ENCODE measurements around a stretch of chr6.

DNA sequence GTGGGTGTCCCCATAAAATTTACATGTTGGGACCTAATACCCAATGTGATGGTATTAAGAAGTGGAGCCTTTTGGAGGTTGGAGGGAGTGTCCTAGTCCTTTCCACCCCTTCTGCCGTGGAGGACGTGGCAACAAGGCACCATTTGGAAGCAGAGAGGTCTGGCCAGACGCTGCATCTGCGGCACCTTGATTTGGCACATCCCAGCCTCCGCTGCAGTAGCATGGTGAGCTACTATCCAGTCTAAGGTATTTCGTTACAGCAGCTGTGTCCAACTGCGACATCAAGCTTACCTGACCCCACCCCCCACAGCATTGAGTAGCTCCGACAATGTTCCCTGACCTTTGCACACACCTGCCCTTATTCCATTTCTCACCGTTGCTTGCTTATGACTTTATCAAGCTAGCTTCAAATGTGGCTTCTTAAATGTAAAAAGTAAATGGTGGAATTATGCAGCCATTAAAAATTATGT lies 29.8 kb upstream of the SYNJ2 start:
- PRO-cap, 4 experiments, result no peak in any of the 4 experiments
- RAMPAGE, long total RNA, 4 experiments, result no peak in any of the 4 experiments

DNA sequence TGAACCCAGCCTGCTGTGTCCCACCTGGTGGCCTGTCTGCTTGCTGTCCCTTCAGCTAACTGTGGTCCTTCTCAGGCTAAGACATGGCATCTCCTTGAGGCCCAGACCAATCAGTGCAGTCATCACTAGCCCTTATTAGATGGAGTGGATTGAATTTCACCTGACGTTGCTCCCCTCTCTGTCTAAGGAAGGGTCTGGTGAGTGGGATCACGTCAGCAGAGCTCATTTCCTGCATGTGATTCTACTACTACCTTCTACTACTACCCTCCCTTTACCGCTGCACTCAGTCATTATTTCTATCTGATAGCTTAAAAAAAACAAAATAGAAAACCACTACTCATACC lies 28.0 kb upstream of the SYNJ2 start:
- PRO-cap, 4 experiments, result no peak in any of the 4 experiments
- RAMPAGE, long total RNA, 4 experiments, result no peak in any of the 4 experiments

GRCh38 chr6:158059913-158060770 lies 78.5 kb downstream of the SYNJ2 start:
- PRO-cap, 4 experiments, result no peak in any of the 4 experiments
- RAMPAGE, long total RNA, 4 experiments, result no peak in any of the 4 experiments

GRCh38 chr6:158067263-158068210 lies 85.9 kb downstream of the SYNJ2 start:
- PRO-cap, 4 experiments, result no peak in any of the 4 experiments
- RAMPAGE, long total RNA, 4 experiments, result no peak in any of the 4 experiments

- PRO-cap, 4 experiments, result no peak in any of the 4 experiments
- RAMPAGE, long total RNA, 4 experiments, result no peak in any of the 4 experiments
Observed at GRCh38 chr6:158379170-158379870, 67.1 kb downstream of the TULP4 start.

- PRO-cap, 4 experiments, result peak in 1 of 4 experiments; most common plus-strand start chr6:158720679 (in 1); most common minus-strand start chr6:158720577 (in 1)
- RAMPAGE, long total RNA, 4 experiments, result no peak in any of the 4 experiments
Observed at GRCh38 chr6:158720273-158721157, 70.7 kb downstream of the SYTL3 start.

- PRO-cap, 4 experiments, result no peak in any of the 4 experiments
- RAMPAGE, long total RNA, 4 experiments, result no peak in any of the 4 experiments
Observed at GRCh38 chr6:158759182-158759629, 60.0 kb downstream of the EZR start.

DNA sequence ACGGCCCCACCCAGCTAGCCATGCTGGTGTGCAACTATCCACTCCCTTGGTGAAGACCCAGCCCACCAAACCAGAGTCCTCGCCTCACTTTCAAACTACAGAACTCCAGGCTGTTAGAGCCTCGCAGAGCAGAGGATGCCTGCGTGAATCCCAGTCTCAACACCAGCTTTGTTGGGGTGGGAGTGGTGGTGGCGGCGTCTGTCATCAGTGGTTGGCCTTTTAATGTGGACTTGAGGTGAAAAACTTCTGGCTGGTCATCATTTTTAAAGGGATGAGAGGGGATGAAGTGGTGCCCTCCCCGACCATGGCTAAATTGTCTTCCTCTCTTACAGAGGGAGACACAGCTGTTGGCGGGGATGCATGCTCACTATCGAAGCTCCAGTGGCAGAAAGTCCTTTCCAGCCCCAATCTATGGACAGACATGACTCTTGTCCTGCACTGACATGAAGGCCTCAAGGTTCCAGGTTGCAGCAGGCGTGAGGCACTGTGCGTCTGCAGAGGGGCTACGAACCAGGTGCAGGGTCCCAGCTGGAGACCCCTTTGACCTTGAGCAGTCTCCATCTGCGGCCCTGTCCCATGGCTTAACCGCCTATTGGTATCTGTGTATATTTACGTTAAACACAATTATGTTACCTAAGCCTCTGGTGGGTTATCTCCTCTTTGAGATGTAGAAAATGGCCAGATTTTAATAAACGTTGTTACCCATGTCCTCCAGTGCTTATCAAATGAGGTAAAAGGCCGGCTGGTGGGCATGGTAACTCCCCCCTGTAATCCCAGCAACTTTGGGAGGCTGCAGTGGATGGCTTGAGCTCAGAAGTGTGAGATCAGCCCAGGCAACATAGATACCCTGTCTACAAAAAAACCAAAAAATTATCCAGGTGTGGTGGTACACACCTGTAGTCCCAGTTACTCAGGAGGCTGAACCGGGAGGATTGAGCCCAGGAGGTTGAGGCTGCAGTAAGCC lies 54.7 kb downstream of the EZR start:
- PRO-cap, 4 experiments, result no peak in any of the 4 experiments
- RAMPAGE, long total RNA, 4 experiments, result no peak in any of the 4 experiments

GRCh38 chr6:158772539-158773634 lies 46.3 kb downstream of the EZR start:
- PRO-cap, 4 experiments, result no peak in any of the 4 experiments
- RAMPAGE, long total RNA, 4 experiments, result no peak in any of the 4 experiments

GRCh38 chr6:158786756-158787360 lies 32.3 kb downstream of the EZR start:
- PRO-cap, 4 experiments, result no peak in any of the 4 experiments
- RAMPAGE, long total RNA, 4 experiments, result no peak in any of the 4 experiments

DNA sequence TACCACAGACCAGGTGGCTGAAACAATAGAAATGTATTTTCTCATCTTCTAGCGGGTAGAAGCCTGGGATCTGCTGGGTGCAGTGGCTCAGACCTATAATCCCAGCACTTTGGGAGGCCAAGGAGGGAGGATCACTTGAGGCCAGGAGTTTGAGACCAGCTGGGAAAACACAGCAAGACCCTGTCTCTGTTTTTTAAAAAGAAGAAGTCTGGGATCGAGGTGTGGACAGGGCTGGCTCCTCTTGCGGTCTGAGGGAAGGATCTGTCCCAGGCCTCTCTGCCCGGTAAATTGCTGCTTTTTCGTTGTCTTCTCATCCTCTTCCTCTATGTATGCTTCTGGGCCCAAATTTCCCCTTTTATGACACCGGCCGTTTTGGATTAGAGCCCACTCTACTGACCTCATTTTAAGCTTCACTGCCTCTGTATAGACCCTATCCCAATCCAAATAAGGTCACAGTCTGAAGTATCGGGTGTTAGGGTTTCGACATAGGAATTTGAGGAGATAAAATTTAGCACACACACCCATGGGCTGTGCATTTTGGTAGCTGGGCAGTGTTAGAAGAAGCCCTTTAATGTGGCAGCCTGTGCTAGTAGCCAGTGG lies 27.7 kb upstream of the EZR start:
- PRO-cap, 4 experiments, result peak in 3 of 4 experiments; most common minus-strand start position 79 of the sequence (in 3)
- RAMPAGE, long total RNA, 4 experiments, result no peak in any of the 4 experiments

DNA sequence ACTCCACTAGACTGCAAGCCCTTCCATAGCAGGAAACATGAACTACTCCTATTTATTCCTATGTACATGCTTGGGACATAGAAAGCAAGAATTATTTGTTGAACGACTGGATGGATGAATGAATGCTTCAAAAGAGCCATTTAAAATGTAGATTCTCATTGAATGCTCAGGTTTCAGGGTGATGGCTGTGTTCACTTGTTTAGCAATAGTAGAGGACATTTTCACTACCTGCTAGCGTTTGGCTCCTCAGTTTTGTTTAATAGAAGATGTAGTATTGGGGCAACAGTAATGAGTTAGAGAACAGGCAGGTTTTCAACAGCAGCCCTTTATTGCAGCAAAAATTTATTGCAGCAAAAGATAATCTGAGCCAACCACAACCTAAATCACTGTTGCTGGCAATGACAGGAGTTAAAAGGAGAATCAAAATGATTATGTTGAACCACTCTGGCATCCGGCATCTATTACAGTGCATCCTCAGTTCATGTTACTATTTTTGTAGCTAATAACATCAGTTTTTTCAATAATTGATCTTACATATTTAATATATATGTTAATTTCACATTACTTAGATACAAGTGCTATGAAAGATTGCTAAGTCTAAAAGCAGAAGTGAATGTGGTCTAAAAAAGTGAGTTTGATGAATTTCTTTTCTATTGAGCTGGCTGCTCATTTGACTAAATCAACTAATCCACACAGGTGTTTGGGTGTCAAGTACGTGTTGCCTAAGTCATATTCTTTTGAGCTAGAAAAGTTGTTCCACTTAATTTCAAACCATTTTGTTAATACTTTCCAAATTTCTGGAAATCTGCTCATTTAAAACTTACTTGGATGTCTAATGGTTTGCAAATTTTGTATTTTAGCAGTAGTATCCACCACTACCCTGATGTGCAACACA lies 46.4 kb upstream of the EZR start:
- PRO-cap, 4 experiments, result no peak in any of the 4 experiments
- RAMPAGE, long total RNA, 4 experiments, result no peak in any of the 4 experiments

DNA sequence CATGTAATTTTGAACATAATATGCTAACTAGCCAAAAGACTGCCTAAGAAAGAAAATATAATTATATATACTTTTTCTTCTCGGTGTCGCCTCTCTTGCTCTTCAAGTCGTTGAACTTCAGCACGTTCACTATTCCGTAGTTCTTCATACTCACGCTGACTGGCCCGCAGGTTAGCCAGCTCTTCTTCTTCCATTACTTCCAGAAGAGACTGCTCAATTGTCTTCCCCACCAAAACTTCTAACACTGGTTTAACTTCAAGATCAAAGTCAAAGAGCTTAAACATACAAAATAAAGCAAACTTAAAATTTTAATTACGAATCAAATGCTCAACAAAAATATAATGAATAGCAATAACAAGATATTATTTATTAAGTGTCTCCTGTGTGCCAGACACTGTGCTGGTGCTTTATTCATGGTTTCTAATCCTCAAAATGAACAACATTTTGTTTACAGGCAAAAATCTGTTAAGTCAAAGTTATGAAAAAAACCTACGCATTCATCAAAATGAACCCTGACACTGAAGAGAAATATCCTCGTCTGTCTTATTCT lies 17.5 kb downstream of the RSPH3 start:
- PRO-cap, 4 experiments, result no peak in any of the 4 experiments
- RAMPAGE, long total RNA, 4 experiments, result no peak in any of the 4 experiments

DNA sequence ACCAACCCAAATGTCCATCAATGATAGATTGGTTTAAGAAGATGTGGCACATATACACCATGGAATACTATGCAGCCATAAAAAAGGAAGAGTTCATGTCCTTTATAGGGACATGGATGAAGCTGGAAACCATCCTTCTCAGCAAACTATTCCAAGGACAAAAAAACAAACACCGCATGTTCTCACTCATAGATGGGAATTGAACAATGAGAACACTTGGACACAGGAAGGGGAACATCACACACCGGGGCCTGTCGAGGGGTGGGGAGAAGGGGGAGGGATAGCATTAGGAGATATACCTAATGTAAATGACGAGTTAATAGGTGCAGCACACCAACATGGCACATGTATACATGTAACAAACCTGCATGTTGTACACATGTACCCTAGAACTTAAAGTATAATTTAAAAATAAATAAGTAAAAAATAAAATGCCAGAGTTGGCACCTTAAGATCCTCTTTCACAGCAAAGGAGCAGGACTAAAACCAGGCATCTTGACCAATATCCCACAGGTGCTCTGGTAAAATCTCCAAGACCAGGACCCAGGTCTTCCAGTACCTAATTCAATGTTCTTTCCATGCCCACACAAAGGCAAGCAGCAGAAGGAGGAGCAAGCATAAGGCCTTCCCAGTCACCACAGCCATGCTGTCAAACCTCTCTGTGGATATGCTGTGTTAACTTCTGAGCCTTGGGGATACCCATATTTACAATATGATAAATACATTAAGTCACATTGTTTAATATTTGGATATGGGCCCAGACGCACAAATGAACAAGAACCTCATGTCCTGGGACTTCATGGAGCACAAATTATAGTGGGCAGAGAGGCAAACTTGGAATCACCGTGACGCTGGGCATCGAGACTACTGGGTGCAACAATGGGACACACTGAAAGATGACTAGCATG lies 16.4 kb downstream of the SOD2 start:
- PRO-cap, 4 experiments, result no peak in any of the 4 experiments
- RAMPAGE, long total RNA, 4 experiments, result no peak in any of the 4 experiments

DNA sequence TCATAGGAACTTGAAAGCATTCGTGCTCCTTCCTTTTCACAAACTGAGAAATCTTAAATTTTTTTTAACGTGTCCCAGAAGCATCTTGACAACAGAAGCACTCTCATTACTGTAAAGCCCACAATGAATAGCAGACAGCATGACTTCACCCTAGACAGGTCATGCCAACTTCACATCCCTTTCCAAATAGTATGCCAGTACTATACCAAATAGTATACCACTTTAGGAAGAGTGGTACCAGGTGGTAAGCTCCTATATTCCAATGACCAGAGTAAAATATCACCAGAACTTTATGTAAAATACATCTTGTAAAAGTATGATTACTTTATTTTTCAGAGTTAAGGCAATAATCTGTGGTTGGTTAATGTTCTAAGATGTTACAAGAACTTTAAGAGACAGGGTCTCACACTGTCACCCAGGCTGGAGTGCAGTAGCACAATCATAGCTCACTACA lies 15.8 kb downstream of the SOD2 start:
- PRO-cap, 4 experiments, result no peak in any of the 4 experiments
- RAMPAGE, long total RNA, 4 experiments, result no peak in any of the 4 experiments

- PRO-cap, 4 experiments, result no peak in any of the 4 experiments
- RAMPAGE, long total RNA, 4 experiments, result no peak in any of the 4 experiments
Observed at GRCh38 chr6:159679815-159680688, 13.0 kb downstream of the SOD2 start.

DNA sequence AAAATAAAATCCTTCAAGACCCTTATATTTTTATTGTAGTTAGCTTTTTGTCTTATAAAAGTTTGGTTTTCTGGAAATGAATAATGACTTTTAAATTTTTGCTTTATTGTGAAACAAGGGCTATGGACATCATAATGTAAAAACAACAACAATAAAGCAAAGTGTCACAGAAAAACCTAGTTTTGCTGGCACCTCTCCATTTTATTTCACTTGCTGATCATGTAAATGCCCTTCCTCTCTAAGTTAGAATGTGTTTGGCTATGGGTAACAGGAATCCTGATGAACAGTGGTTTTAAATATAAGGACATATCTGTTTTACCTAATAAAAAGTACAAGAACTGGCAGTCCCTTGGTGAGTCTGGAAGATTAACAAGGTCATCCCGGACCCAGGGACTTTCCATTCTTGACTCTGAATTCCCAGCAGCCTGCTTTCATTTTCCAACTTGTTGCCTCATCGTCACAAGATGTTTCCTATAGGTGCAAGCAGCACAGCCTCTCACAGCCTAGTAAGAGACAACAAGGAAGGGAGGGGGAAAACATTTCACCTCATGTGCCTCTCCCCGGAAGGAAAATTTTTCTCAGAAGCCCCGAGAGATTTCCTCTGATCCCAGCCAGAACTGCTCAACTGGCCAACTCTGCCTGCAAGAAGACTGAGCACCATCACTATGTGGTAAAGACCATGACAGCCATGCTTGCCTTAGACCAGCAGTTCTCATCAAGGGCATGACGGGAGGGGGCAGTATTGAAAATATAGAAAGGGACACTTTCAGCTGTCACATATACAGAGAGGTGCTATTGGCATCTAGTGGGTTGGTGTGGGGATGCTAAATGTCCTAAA lies 11.2 kb upstream of the WTAP start:
- PRO-cap, 4 experiments, result peak in 3 of 4 experiments; most common plus-strand start position 460 of the sequence (in 1); most common minus-strand start position 365 of the sequence (in 1)
- RAMPAGE, long total RNA, 4 experiments, result no peak in any of the 4 experiments

DNA sequence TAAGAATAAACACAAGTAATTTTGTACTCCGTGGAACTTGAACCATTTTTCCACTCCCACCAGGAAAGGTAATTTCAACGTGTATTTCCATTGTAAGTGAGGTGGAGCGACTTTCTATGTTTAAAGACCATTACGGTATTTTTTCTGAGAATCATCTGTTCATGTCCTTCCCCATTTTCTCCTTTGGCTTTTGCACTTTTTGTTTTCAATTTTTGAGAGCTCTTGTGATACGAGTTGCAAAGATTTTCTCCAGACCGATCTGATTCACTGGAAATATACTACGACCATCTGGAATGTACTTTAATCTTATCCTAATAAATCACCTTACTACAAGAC lies 1.2 kb upstream of the WTAP start:
- PRO-cap, 4 experiments, result no peak in any of the 4 experiments
- RAMPAGE, long total RNA, 4 experiments, result no peak in any of the 4 experiments

DNA sequence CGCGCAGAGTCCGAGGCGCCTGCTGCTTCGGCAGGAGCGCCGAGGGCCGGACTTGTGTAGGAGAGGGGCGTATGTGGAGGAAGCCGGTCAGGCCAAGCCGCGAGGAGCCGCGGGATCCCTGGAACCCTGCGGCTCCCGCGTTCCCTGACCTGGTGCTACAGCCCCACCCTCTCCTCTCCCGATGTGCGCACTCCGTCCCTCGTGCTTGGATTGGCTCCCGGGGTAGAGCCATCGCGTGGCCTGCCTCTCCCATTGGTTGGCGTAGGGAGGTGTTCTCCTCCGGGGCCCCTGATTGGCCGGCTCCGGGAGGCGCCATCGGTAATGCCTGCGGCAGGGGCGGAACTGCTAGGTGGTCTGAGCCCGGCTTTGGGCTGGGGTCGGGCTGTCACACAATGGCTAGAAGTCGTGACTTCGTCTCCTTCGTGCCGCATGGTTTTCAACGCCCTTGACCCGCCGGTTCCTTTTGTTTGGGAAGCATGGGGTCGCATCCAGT lies 363 bp downstream of the ACAT2 start:
- PRO-cap, 4 experiments, result peak in 4 of 4 experiments; most common plus-strand start position 321 of the sequence (in 4); most common minus-strand start position 131 of the sequence (in 3)
- RAMPAGE, long total RNA, 4 experiments, result start-site peak on the plus strand in 1 of 4 experiments, centred at position 337 of the sequence, 8 reads per replicate

- PRO-cap, 4 experiments, result peak in 4 of 4 experiments; most common plus-strand start chr6:159789254 (in 4); most common minus-strand start chr6:159788868 (in 2)
- RAMPAGE, long total RNA, 4 experiments, result no peak in any of the 4 experiments
Observed at GRCh38 chr6:159788752-159789335, 558 bp downstream of the TCP1 start.